LNCaP clone FGC (cell line): Measurements from ENCODE around the gene RNF225.

- RRBS, 2 experiments, result no CpG with 5 or more reads among the region's 15 CpGs
Observed at GRCh38 chr19:58206926-58207744, 21.6 kb upstream of the ZNF544 start.

DNA sequence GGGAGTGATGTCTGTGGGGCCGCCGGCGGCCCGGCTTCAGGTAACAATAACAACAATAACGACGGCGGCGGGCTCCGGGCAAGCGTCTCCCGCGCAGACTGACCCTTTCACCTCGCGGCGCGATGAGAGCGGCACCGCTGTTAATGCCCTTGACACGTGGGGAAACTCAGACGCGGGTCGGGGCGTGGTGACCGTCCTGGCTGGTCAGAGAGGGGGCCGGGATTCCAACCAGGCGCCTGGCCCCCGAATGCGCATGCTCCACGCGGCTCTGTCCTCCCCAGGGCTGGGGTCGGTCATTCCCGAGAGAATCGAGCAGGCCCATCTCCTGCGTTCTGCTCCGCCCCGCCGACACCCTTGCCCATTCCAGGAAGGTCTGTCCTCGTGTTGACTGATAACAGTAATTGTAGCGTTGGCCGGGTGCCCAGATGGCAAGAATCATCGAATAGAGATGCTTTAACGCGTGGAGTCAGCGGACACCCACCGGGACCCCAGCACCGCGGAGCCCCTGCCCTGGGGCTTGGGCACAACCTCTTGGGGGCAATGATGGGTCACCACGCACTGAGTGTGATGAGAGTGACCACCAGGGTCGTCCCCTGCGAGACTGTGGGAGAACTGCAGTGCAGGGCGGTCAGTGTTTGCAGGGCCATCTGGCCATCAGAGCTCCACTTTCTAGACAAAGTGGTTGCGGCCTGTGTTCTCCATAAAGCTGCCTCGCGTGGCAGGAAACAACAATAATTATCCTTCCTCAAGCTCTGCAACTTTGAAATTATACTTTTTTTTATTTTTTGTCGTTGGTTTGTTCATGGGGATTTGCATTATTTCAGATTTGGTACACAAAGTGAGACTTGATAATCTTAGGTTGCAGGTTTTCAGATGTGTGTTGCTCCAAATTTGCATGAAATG is 604 bp downstream of the ZNF8 start:
- RRBS, 2 experiments, result 4 to 8% methylated on average over 6 to 11 of the region's 55 CpGs

GRCh38 chr19:58306249-58306689 is 1.1 kb downstream of the ERVK3-1 start:
- RRBS, 2 experiments, result no CpG with 5 or more reads among the region's 3 CpGs

DNA sequence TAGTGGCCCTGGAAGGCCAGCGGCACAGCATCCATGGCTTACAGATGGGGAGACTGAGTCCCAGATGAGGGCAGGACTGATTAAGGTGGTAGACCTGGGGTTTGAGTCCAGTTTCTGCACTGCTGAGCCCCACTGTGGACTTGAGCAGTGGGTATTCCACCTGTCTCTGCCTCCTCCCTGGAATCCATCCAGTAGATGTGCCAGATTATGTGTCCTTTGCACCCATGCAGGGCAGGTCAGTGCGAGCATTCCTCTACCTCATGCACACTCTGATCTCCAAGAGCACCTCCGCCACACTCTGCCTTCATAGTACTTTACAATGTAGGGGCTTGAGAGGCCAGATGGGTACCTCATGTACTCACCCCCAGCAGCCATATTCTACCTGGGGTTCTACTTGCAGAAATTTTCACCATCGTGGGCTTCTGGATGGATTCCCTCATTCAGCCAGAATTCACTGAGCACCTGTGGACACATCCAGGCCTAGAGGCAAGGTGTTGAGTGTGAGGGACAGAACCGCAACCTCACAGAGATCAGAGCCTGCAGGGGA is 10.1 kb downstream of the ZSCAN22 start:
- RRBS, 2 experiments, result no CpG with 5 or more reads among the region's 5 CpGs

- RRBS, 2 experiments, result no CpG with 5 or more reads among the region's 19 CpGs
Observed at GRCh38 chr19:58381253-58381615, 404 bp upstream of the ZNF837 start.

DNA sequence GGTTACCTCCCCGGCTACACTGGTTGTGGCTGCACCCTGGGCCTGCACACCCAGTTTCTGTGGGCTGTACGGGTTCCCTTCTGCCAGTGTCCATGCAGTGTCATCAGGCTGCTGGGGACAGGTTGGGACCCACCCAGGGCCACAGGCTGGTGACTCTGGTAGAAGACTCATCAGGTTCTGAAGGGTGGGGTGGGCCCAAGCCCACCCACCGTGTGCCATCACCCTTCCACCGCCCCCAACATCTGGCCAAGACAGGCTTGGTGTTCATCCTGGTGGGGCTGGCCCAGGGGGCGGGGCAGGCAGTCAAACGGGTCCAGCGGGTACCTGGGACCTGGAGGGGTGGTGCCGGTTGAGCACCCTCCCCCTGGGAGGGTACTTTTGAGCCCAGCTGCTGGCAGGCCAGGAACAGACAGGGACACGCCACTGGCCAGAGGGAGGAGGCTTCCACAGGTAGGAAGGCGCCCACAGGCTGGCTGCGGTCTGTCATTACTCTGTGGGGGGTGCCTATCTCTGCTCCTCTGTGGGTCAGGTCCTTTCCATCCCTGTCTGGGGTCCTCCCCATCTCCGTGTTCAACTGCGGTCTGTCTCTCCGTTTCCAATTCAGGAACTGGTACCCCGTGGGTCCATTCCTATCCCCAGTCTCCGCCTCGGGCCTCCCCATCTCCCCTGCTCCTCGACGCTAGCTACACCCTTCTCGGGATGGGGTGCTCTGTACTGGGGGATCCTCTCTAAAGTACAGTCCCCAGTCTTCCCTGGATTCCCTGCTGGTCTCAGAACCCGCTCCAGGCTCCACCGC is at the start of gene RNF225:
Gene RNF225 (plus strand): TSS at position 405 of the 796 bp plus-strand sequence.
- RRBS, 2 experiments, result no CpG with 5 or more reads among the region's 22 CpGs

GRCh38 chr19:58400203-58400645 is 4.8 kb downstream of the RNF225 start:
- RRBS, 2 experiments, result no CpG with 5 or more reads among the region's 9 CpGs

DNA sequence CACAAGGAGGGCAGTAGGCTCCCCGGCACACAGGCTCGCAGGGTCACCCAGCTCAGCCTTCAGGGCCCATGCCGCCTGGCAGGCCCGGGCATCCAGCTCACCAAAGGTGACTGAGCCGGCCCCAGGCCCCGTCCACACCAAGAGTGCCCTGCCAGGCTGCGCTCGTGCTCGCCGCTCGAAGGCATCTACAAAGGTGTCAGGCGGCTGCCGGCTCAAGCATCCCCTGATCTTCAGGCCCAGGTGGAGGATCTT is 447 bp downstream of the SLC27A5 start:
- RRBS, 2 experiments, result 90 to 97% methylated on average over 7 of the region's 13 CpGs

GRCh38 chr19:58515627-58516107 is 3.9 kb upstream of the SLC27A5 start:
- RRBS, 2 experiments, result no CpG with 5 or more reads among the region's 5 CpGs

- RRBS, 2 experiments, result 0 to 6% methylated on average over 2 to 10 of the region's 41 CpGs
Observed at GRCh38 chr19:58518623-58519449, 774 bp downstream of the ZBTB45 start.